Neutrophil (primary cell): ENCODE measurements around a stretch of chr13.

DNA sequence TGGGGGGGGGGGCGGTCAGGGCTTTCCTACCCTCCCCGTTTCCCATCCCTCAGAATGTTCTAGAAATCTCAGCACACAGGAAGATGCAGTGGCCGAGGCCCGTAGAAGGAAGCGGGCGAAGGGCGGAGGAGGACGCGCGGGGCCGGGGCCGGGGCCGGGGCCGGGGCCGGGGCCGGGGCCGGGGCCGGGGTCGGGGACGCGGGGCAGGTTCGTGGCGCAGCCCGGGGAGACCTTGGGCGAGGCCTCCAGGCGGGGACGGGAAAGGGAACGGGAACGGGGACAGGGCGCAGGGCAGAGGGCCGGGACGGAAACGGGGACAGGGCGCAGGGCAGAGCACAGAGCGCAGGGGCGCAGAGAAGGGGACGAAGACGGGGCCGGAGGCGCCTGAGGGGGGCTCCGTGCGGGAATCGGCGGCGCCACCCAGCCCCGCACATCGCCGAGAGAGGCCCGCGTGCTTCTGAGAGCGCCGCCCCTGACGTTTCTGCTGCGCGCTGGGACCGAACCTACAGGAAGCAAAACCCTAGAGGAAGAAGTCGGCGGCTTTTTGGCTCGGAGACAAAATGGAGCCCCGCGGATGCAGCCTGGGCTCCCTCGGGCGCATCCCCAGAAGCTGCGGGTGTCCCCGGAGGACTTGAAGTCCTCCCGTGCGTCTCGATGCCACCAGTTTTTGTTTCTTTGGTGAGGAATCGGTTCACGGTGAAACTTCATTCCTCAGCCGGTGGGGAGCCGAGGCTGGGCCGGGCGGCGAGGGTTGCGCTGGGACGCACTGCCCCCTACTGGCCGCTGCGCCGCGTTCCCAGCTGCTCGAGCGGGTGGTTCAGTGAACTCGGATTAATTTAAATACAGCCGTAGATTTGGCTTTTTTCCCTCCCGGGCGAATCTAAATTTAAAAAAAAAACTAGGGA lies 349.8 kb upstream of the ARGLU1 start:
- PRO-cap: no peak

GRCh38 chr13:108001001-108001370 lies 133.7 kb upstream of the NALF1 start:
- PRO-cap: no peak

DNA sequence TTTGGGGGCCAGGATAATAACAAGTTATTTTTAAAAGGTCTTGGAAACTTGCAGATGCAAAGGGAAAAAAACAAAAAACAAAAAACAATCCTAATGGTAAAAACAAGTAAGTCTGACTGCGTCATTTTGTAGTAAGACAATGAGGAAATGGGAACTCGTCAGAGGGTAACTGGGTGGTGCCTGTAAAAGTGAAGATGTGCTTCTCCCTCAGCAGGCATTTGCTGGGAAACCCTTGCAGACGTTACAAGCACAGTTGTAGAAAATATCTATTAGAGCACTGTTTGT lies 2.2 kb upstream of the TNFSF13B start:
- PRO-cap: unidirectional peak, plus-strand start at position 218 of the sequence

GRCh38 chr13:108957557-108957934 lies 328.1 kb downstream of the MYO16 start:
- PRO-cap: no peak

DNA sequence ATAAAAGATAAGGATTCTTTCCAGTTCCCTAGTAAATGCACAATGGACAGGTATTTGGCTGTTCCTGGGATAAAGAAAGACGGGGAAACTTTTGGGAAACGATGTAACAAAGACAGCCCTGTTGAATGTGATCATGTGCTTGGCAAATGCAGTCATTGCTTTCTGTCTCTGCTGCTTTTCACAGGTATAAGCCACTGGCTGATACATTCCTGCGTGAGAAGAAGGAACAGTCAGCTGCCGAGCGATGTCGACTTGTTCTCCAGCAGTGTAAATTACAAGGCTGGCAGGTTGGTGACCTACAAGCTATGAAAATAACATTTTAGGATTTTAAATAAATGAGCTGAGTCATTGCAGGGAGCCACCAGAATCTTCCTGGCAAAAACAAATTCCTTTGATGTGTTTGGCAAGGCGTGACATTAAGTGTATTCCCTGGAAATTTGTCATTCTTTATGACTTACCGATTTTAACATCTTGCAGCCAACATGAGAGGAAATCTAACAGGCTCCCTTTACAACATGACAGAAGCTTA lies 471.3 kb downstream of the MYO16 start:
- PRO-cap: no peak

GRCh38 chr13:109155929-109157017 lies 526.9 kb downstream of the MYO16 start:
- PRO-cap: no peak

DNA sequence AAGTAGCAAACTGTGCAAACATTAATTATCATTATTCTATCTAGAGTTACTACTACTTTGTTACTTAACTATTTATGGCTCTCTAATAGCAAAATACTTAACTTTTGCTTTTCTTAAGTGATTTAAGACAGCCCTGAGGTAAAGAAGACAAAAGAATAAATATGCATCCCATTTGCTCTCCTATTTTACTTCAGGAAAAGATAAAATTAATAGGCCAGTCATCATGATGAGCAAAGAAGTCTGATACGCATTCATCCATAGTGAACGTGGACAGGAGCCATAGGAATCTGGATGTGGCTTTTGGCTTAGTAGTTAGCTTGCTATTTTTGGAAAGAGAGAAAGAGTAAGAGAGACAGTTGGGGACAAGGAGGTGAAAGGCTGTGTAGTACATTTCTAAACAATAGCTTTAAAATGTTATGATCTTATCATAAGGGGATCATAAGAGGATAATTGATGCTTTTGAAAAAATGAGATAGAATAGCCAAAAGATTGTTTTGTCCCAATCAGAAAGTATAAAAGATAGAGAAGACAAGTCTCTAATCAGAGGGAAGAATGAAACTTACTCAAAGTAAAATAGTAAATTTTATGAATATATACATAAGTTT lies 545.2 kb downstream of the IRS2 start:
- PRO-cap: no peak

- PRO-cap: no peak
Measured at GRCh38 chr13:109264255-109264839, 522.0 kb downstream of the IRS2 start.

GRCh38 chr13:109281563-109282297 lies 504.7 kb downstream of the IRS2 start:
- PRO-cap: no peak

- PRO-cap: no peak
Measured at GRCh38 chr13:109309858-109310612, 476.3 kb downstream of the IRS2 start.

DNA sequence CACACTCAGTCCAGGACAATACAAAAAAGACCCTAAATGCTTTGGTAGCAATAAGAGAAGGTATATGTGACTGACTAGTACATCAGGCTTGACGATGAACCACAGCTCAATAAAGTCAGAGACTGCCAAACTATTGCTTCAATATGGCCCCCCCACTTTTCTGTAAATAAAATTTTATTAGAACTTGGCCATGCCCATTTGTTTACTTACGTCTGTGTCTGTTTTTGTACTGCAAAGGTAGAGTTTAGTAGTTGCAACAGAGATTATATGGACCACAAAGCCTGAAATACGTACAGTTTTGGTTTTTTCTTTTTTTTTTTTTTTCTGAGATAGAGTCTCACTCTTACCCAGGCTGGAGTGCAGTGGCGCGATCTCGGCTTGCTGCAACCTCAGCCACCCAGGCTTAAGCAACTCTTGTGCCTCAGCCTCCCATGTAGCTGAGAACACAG lies 136.6 kb downstream of the IRS2 start:
- PRO-cap: no peak

- PRO-cap: no peak
Measured at GRCh38 chr13:109685256-109685951, 101.0 kb downstream of the IRS2 start.

DNA sequence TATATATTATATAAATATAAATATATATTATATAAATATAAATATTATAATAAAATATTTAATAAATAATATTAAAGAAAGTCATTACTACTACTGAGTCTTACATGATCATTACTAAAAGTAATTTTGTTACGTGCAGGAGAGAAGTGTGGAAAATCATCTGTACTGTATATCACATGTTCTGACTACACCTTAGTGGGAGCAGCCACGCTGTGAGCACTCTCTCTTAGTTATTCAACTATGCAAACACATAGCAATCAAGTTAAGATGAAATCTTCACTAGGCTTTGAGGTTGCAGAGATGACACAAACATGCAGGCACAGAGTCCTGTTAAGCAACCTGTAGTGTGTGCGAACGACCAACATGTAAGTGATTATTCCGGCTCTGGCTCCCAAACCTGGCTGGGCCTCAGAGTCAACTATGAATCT lies 91.6 kb downstream of the IRS2 start:
- PRO-cap: no peak

DNA sequence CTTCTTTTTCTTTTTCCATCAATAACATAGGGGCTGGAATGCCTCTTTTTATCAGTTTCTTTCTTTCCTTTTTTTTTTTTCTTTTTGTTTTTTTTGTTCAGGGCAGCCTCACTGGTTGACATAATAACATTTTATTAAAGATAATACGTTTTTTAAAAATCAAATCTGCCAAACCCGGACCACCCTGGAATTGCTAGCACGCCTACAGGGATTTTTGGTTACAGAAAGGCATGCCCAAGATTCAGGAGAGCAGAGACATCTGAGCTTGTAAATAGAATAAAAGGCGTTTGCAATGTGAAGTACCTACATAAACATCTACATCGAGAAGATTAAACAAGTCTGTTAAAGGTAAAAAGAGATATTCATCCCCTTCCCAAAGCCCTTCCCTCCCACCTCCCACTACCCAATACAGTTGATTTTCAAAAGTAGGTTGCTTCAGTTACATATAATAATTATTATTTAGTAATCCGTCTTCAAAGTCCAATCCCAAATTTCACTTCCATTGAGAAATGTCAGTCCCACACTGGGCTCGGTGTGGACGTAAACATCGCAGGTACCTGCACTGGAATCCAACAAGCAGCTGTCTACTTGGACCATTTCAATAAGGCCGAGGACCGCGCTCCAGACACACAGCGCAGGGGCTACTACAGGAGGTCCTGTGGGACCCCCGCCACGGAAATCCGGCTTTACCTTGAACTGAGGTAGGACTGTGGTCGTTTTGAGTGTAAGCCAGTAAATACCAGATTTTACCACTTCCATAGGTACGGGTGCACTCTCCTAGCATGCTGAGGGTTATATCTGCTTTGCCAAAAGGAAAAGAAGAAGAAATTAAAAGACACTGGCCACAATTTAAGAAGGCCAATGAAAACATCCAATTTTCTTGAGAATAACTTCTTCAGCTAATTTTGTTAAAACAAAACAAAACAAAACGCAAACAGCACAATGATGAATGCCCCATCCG lies 31.0 kb downstream of the IRS2 start:
- PRO-cap: no peak

DNA sequence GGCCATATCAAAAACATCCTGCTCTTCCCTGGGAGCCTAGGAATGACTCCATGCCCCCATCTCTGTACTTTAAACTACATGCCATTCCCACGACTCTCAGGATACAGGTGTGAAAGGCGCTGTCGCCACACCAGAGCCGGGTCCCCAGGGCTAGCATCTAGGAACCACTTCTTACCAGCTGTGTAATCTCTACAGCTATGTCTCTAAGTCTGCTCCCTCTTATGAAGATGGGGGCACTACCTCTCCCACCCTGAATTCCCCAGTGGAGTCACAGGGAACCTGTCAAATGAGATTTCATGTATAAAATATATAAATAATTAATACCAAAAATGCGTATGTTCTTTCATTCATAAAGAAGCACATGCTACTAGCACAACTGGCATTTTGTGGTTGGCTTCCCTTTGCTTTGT lies 22.2 kb downstream of the IRS2 start:
- PRO-cap: no peak

- PRO-cap: no peak
Measured at GRCh38 chr13:109764881-109765482, 21.4 kb downstream of the IRS2 start.

DNA sequence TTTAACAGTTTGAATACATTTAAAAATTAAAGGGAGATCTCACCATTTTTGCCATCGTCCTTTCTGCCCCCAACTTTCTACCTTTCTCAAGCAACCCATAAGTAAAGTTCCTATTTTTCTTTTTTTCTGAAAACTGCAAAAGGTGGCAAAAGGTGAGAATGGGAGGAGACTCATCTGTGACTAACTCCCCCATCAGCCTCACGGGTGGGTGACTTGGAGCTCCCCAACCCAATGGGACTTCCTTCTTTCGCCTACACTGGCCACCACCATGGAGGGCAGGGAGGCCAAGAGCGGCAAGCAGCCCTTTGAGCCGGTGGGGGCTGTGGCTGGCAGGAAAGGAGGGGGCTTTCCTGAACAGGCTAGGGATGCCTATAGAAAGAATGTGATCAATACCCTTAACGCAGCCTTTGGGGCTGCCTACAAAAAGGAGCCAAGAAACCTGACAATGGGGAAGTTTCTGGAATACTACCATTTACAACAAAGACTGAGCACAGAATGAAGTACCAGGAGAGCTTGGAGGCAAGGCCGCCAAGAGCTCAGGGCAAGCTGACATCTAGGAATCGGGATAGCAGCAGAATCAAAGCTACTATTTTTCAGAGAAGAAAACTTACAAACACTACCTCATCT lies 16.4 kb downstream of the IRS2 start:
- PRO-cap: no peak

DNA sequence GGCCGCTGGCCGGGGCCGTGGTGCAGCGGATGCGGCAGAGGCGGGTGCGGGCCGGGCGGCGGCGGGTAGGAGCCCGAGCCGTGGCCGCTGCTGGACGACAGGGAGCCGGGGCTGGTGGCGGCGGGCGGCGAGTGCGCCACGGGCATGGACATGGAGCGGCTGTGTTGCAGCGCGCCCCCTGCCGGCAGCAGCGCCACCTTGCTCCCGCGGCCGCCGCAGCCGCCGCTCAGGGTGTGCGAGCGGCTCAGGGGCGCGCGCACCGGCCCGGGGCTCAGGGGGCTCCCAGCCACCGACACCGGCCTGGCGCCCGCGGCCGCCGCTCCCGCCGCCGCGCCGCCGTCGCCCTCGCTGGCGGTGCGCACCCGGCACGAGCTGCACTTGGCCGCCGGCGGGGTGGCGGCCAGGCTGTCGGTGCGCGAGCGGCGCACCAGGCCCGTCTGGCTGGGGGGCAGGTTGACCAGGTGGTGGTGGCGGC lies 1.7 kb downstream of the IRS2 start:
- PRO-cap: no peak

- PRO-cap: no peak
Measured at GRCh38 chr13:110136447-110137586, 170.1 kb downstream of the COL4A1 start.

GRCh38 chr13:110178713-110179527 lies 128.0 kb downstream of the COL4A1 start:
- PRO-cap: no peak